T47D (cell line): ENCODE results near the genes CCDC86, CD6 and PGA4.

DNA sequence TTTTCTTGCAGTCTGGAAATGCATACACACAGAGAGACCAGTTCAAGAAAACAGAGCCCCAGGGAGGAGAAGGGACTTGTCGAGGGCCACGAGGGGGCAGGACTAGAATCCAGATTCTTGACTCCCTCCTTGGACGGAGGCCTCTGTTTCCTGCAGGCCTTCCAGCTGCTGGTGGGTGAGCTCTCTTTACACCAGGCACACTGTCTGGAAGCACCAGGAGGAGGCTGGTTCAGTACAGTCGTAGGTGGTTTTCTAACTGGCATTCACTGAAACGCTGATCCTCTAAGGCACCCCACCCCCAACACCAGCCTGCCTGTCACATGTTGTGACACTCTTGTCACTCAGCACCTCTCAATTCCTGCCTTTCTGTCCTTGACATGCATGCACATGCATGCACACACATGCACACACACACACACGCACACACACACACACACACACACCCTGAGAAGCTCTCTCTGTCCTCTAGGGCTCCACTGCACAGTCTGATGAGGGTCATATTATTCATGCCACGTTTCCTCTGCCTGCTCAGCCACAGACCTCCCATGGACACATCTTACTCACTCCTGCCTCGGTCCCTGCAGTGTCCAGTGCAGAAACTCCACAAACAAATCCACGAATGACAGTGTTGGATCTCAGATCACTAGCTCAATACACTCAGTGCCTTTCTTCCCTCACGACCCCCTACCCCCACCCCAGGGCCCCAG, 790 bp downstream of the MS4A10 start:
- RRBS = no CpG with 5 or more reads among the region's 10 CpGs

- RRBS = 2% methylated on average over 16 of the region's 68 CpGs
Measured at GRCh38 chr11:60841515-60842752, at the start of gene CCDC86. Gene CCDC86 (plus strand): TSS chr11:60842113.

DNA sequence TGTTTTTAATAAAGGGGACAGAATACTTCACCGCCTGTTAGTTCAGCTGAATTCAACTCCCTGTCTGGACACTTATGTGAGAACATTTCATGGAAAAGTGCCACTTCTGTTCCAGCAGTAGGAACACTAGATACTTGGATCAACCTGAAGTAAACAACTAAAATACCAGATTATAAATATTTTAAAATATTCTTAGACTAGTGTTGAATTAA, 11.1 kb downstream of the ZP1 start:
- RRBS = no CpG with 5 or more reads among the region's 1 CpG

- RRBS = 97% methylated on average over 14 of the region's 40 CpGs
Measured at GRCh38 chr11:60934371-60934728, 10.1 kb downstream of the TMEM132A start.

GRCh38 chr11:60971213-60972028, at the start of gene CD6:
Gene CD6 (plus strand): TSS chr11:60971680.
- RRBS = no CpG with 5 or more reads among the region's 21 CpGs

DNA sequence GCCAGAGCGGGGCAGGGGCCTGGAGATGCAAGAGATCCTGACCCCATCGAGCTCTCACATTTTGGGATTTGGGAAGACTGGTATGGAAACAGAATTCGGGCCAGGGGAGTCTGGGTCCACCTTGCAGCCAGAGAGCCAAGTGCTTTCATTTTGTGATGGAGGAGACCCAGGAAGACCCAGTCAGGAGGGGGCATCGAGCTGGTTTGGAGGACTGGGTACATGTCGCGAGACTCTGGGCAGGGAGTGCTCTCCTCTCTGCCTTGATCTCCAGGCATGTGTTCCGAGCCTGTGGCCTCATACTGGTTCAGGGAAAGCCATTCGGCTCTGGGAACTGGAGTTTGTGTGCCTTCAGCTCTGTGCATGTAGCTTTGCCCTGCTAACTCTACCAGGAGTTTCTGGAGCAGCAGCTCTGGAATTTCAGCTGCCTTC, 1.1 kb downstream of the CD6 start:
- RRBS = no CpG with 5 or more reads among the region's 8 CpGs

- RRBS = no CpG with 5 or more reads among the region's 15 CpGs
Measured at GRCh38 chr11:60982708-60983255, 11.3 kb downstream of the CD6 start.

GRCh38 chr11:61027272-61027959, 55.9 kb downstream of the CD6 start:
- RRBS = no CpG with 5 or more reads among the region's 13 CpGs

GRCh38 chr11:61102650-61103611, 642 bp downstream of the CD5 start:
- RRBS = 78% methylated on average over 2 of the region's 22 CpGs

GRCh38 chr11:61130812-61131134, 28.5 kb downstream of the CD5 start:
- RRBS = no CpG with 5 or more reads among the region's 4 CpGs

DNA sequence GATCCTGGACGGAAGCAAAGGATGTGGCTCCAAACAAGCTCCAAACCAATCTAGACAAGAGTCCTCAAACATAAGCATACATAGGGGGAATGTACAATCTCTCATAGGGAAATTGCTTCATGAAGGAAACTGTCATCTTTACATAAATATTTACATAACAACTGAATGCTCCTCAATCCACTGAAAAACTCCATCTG, 11.7 kb downstream of the VPS37C start:
- RRBS = no CpG with 5 or more reads among the region's 1 CpG

DNA sequence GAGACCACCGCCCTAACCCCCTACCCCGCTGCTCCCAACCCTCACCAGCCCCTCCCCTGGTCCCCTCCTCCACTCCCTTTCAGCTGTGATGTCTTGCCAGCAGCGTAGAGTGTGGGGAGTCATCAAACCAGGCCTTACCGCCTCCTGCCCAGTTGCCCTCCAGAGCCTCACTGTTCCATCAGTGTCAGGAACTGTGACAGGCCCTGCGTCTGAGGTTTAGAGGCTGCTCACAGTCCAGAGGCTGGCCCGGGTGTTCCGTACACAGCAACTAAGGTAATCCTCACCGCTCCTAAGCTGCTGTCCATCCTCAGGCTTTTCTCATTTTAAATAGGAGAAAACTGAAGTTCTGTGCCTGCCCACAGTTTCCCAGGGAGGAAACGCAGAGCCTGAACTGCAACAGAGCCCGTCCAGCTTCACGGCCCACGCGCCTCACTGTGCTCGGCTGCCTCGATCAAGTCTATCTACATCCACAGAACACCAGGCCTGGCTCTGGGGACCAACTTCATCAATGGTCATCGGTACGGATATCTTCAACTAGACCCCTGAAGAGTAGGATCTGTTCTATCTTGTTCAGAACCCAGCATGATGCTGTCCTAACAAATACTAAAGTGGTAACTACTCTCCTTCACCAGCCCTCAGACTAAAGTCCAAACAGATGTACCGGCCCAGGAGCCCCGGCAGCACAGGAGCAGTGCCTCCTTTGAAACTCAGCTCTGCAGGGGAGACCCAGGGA, 10.4 kb downstream of the VPS37C start:
- RRBS = no CpG with 5 or more reads among the region's 19 CpGs

DNA sequence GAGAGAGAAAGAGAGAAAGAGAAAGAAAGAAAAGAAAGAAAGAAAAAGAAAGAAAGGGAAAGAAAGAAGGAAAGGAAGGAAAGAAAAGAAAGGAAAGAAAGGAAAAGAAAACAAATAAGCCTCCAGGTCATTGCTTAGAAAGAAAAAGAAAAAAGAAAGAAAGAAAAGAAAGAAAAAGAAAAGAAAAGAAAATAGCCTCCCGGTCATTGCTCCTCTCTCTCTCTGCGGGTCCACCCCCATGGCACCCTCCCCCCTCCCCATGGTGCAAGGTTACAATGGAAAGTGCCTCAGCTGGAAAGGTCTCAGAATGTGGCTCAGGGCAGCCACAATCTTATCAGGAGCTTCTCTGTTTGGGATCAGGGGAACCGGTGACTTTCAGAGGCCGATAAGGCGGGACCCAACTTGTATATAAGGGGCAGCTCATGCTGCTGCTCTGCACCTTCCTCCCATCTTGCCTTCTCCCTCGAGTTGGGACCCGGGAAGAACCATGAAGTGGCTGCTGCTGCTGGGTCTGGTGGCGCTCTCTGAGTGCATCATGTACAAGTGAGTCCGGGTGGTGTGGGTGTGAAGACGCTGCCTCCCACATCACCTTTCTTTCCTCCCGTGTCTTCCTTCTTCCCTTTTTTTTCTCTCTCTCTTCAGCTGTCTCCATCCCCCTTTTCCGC, at the start of gene PGA4:
Gene PGA4, plus strand, starts transcription at position 434 of the 665 bp plus-strand sequence.
- RRBS = no CpG with 5 or more reads among the region's 12 CpGs

DNA sequence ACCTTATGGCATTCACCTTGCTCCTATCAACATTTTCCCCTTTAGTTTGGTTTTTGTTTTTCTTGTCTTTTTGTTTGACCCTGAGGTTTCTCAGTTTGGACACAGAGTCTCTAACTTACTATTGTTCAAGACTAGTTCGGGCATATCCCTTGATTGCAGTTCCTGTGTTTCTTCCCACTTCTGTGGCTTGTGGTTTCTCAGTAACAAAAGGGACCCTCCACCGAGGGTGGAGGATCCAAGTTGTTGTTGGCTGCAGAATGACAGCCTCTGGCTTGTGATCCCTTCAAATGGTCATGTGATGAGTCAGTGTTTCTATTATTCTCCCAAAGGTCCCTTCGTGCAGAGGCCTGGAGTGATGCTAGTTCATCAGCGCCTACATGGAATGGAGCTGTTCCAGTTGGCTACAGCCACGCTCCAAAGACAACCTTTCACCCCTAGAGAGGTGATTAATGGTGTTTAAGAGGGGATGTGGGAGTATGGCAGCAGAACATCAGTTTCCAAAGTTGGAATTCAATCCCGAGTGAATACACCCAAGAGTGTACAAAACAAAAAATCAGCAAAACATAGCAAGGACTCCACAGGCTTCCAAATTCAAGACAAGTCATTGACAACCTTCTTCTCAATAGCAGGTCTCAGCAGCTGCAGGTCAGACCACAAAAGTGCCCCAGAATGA, 2.7 kb upstream of the VWCE start:
- RRBS = no CpG with 5 or more reads among the region's 6 CpGs

- RRBS = no CpG with 5 or more reads among the region's 5 CpGs
Measured at GRCh38 chr11:61298763-61299322, 3.7 kb upstream of the VWCE start.

DNA sequence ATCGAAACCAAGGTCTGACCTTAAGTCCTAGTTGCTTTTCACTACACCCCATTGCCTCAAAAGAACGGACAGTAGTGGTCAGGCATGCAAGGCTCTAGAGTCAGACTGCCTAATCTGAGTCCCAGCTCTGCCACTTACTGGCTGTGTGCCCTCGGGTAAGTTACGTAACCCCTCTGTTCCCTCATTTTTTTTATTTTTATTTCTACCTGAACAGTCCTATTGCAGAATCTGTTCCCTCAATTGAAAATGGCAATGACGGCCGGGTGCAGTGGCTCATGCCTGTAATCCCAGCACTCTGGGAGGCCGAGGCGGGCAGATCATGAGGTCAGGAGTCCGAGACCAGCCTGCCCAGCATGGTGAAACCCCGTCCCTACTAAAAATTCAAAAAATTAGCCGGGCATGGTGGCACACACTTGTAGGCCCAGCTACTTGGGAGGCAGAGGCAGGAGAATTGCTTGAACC, 9.5 kb downstream of the CYB561A3 start:
- RRBS = no CpG with 5 or more reads among the region's 11 CpGs

DNA sequence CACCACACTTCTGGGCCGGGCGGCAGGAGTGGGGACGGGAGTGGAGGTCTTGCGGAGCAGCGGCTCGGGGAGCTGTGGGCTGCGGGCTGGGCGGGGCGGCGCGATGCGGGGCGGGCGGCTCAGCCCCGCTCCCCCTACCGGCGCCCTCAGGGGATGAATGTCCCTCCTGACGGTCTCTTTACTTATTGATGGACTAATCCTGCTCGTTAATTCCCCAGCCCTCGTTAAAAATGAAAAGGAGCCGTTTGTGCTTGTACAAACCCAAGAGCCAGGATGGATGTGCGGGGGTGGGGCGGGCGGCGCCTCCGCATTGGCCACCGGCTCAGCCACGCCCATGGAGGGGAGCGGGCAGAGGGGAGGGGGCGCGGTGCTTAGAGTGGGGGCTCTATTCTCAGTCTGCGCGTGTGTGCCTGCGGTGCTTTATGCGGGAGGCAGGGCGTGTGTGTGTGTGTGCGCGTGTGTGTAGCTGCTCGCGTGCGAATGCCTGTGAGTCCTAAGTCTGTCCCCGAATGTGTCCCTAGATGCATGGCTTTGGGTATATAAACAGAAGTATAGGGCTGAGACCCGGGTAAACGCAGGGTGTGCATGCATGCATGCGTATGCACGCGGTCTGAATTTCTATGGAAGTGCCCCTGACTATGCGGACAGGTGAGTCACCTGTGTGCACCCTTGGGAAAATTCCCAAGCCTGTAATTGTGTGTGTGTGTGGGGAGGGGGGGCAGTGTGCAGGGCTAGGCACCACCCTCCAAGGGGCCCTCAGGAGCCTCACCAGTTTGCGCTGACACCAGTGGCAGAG, 25.3 kb downstream of the SYT7 start:
- RRBS = 100% methylated on average over 1 of the region's 49 CpGs

DNA sequence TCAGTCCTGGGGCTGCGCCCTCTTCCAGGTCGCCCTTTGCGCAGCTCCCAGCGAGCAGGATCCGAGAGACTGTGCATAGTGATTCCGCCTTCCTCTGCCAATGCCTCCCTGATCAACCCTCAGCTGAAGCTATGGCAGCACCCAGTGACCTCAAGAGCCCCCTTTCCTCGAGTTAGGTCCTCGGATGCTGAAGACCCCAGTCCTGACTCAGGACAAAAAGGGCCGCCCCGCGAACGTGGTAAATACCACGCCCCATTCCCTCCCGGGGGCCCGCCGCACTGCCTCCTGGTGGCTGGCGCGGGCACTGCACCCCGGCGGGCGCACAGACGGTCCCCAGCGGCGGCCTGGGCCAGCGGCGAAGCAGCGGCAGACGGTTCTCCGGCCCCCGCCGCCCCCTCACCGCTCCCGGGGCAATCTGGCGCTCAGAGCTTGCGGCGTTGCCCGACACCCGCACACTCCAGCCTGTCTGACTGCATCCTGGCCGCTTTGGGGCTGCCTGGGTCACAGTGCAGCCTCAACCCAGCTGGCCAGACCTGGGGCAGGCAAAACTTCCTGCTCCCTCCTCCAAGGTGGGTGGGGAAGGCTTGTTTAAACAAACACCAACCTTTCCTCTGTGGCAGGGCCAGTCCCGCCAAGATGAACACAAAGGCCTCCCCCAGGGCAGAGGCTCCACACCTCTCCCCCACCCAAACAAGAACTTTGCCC, 13.3 kb downstream of the SYT7 start:
- RRBS = 12% methylated on average over 16 of the region's 40 CpGs

GRCh38 chr11:61586733-61587299, 5.9 kb upstream of the SYT7 start:
- RRBS = no CpG with 5 or more reads among the region's 9 CpGs

DNA sequence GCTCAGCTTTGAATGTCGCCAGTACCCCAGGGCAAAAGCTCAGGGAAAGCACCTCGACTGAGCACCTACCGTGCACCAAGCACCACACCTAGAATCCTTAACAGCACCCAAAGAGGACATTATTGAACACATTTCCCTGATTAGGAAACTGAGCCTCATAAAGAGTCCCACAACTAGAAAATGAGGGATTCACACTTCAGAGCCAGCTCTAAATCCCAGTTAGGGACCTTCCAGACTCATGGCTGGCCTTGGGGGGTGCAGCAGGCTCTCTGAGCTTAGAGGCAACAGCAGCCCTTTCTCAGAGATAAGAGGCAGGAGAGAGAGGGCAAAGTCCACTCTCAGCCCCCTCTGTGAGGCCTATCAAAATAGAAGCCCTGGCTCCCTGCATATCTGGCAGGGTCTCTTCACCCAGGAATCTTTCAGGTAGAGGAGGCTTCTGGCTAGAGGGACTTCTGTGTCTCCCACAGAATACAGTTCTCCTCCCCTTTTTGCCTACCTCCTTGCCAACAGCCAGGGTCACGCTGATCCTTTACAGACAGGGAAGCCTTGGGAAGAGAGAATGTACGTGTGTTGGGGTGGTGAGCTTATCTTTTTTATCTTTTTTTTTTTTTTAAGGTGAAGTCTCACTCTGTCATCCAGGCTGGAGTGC, 13.3 kb upstream of the DAGLA start:
- RRBS = no CpG with 5 or more reads among the region's 5 CpGs